Mesenteric fat pad (tissue), 1 donor: ENCODE measurements around a stretch of chr11.

DNA sequence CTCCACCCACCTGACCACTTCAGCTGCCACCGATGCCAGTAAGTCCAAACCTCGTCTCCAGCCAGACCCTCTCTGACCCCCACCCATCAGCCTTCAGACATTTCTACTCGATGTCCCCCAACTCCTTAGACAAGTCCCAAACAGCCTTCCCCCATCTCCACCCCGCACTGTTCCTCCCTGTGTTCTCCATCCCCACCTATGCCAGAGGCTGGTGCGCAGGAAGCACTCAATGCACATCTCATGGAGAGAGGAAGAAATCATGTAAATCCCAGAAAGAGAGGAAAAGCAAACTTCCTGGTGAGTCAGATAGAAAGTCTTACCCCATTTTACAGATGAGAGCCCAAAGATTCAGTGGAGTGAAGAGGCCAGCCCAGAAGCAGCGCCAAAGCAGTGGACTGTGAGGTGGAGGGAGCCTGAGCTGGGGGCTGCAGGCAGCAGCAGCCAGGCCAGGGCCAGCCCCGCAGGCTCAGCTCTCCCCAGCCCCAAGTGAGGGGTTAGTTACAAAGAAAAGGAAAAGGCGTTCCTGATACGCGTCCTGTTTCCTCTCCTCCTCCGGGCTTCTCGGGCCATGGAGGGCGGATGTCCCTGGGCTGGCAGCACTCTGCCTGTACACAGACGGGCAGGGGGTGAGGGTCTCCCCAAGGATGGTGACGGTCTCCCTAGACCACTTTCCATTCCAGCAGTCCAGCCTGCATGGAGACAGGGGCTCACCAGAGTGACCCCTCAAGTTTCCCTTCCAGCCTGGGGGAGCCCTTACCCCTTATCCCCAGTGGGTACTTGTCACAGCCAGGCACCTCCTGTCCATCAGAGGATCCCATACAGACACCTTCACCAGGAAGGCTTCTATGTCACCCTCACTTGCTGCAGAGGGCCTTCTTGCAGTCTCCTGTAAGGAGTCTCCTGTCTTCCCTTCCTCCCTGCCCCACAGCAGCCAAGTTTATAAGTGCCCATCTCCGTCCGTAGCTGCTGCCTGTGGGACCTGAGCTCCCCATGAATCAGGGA lies 44.9 kb downstream of the ARRB1 start:
- PRO-cap: no peak

GRCh38 chr11:75346722-75347310 lies 4.6 kb downstream of the ARRB1 start:
- PRO-cap: no peak

- PRO-cap: no peak
These were observed 3.4 kb downstream of the ARRB1 start for GRCh38 chr11:75347934-75348687.

- PRO-cap: no peak
These were observed 3.0 kb downstream of the KLHL35 start for GRCh38 chr11:75429554-75430927.

DNA sequence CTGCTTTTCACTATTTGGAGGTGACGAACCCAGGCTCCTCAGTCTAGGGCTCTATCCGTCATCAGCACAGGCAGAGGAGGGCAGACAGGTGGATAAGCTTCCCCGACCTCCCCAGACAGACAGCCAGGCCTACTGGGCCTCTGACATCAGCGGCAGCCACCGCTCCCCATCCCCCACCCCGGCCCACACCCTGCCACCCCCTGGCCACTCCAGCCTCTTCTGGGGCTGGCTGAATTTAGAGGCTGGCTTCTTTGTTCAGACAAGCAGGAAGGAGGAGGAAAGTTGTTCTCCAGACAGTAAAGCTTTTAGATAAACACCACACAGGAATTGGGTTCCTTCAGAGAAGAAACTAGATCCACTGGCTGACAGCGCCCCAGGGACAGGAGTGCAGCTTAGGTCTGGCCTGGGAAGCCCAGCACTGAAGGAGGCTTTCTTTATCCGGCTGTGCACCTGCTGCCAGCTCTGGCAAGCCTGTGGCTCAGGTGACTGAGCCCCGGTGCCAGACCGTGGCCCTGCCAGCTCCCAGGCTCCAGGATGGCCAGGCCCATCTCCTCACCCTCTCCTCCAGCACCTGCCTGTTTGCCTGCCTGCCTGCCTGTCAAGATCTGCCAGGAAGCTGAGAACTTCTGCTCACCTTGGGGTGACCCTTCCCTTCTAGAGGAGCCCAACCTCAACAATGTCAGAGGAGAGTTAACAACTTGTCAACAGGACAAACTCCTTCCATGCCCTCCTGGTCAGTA lies 43.9 kb upstream of the KLHL35 start:
- PRO-cap: no peak

GRCh38 chr11:75522922-75523758 lies 2.6 kb downstream of the GDPD5 start:
- PRO-cap: no peak

DNA sequence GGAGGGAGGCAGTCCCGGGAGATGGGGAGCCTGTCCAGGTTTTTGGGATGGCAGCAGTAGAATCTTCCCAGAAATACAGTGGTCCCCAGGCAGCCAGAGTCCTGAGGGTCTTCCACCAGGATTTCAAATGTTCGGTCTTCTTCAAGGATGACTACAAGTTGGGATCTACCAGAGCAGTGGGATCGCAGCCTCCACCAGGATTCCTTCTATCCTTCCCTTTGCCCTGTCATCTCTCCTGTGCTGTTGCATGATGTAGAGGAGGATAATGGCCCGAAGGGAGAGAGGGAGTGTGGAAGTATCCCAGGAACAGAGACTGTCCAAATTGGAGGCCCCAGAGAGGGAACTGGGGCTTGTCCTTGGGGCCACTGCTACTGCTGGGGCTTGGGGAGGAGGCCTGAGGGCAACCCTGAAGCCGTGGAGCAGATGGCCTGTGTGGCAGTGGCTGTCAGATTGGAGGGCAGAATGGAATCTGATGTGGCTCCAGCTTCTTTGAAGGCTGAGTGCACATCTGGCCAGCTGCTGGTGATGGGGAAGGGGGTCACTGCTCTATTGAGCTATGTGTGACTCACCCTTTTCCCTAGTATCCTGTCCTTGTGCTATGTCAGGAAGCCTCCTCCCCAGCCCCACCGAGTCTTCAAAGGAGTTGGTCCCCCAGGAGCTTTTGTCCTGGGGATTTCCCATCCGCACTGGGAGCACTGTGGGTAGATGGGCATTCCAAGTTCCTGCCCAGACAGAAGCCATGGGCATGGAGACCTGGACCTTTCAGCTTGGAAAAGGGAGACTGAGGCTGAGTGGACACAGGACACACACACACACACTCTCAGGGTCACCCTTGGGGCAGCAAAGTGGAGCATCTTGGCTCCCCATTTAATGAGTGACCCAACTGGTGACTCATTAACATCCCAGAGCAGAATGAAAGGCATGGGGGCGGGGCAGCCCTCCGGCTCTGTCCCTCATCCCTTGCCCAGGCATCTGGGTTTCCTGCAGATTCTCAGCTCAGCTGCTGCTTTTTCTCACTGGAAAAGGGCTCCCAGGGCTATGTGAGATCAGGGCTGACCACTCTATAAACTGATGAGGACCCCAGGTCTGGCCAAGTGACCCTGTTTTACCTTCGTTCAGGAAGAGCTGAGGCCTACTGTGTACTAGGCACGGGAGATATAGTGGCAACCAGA lies 3.1 kb downstream of the SERPINH1 start:
- PRO-cap: no peak

GRCh38 chr11:75568586-75569232 lies 6.7 kb downstream of the SERPINH1 start:
- PRO-cap: no peak

GRCh38 chr11:75576376-75577057 lies 14.5 kb downstream of the SERPINH1 start:
- PRO-cap: no peak

GRCh38 chr11:75584377-75584930 lies 22.4 kb downstream of the SERPINH1 start:
- PRO-cap: no peak

DNA sequence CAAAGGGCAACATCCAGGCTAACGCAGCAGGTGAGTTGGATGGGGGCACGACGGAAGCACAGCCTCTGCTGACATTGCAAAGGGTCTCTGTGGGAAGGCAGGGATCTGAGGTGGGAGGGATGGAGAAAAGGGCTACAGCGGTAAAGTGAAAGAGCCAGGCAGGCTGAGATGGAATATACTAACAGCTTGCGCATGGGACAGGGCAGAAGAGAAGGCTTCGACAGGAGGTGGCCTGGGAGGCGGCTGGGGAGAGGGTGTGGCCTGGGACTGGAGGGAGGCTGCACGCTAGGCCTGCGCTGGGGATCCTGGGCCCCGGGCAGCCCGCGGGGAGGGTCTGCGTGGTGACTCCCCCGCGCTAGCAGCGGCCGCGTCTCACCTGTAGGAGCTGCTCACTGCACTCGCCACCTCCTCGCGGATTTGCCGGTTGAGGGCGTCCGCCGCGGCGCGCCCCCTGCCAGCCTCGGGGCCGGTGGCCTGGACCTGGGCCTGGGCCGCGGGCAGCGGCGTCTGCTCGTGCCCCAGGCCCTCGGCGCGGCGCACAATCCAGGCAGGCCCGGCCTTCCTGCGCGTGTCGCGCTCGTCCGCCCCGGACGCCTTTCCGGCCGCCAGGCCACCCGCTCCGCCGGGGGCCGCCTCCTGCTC lies 1.6 kb downstream of the MAP6 start:
- PRO-cap: no peak

DNA sequence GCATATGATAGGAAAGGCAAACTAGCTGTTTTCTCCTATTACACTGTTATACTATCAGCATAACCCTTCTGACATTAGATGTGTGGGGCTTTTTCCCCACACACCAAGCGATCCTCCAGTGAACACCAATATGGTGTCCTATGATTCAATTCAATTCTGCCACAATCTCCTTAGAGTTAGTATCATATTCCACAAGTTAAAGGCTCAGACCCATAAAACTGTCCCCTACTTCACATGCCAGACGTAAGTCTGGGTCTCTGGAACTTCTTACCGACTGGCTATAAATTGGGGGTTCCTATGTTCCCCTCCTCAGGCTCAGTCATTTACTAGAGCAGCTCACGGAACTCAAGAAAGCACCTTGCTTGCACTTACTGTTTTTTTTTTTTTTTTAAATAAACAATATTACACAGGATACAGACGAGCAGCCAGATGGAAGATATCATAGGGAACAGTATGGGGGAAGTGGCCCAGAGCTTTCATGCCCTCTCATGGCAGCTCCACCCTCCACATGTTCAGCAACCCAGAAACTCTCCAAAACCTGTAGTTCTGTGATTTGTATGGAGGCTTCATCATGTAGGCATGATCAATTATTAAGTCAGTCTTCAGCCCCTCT lies 7.4 kb downstream of the UVRAG start:
- PRO-cap: no peak

- PRO-cap: no peak
These were observed 110.8 kb downstream of the UVRAG start for GRCh38 chr11:75925707-75926278.

- PRO-cap: no peak
These were observed 146.4 kb downstream of the UVRAG start for GRCh38 chr11:75961278-75961906.

GRCh38 chr11:76152175-76152604 lies 54.1 kb downstream of the WNT11 start:
- PRO-cap: no peak

DNA sequence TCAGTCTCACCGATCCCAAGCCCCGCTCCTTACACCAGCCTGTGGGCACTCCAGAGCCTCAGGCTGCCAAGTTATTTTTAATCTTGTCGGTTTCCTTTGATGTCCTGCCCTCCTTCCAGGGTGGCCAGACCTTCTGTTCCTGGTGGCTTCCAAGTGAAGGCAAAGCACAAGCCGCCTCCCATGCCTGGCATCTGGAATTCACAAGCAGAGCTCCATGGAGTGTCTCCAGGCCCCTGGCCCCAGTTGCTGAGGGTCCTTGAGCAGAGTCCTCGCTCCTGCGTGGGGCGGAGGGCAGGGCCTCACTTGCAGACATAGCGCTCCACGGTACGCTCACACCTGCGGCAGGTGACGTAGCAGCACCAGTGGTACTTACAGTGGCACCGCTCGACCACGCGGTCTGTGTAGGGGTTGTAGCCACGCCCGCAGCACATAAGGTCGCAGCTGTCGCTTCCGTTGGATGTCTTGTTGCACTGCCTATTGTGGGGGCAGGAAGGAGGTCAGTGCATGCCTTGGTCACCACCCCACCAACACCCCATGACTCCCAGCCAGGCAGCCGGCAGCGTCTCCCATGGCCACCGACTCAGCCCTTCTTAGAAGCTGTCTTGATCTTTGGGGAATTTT lies 19.4 kb downstream of the WNT11 start:
- PRO-cap: no peak

- PRO-cap: no peak
These were observed 37.6 kb downstream of the EMSY start for GRCh38 chr11:76482329-76482892.

DNA sequence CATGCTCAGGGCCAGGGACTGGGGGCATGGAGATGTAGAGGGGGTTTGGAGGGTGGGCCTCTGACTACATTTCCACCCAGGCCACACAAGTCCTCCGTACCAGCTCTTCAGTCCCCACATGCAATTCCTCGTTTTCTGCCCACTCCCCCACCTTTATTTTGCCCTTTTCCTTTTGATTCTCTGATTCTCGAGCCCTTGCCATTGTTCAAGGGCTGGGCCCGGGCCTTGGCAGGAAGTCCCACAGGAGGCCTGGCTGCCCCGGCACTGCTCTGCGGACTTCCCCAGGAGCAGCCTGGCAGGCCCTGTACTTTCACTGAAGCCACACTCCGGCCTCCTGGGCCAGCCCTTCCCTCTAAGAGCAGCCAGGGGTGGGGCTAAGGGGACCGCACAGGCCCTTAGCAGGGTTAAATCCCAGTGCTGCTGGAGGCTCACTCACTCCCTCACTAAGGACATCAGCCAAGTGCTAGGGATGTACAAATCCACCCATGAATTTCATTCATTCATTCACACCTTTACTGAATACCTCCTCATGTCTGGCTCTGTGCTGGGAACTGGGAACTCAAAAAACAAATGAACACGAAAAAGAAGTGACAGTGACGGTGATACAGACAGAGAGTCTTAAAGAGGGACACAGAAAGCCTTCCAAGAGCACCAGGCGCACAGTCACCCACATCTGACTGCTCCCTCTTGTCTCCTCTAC lies 4.1 kb downstream of the LRRC32 start:
- PRO-cap: no peak

GRCh38 chr11:76765939-76766649 lies 17.1 kb upstream of the TSKU start:
- PRO-cap: no peak

GRCh38 chr11:76768480-76769177 lies 14.5 kb upstream of the TSKU start:
- PRO-cap: no peak